Breast epithelium (tissue), 2 donors: Measurements from ENCODE around the genes FAM161A, WDPCP and MDH1.

DNA sequence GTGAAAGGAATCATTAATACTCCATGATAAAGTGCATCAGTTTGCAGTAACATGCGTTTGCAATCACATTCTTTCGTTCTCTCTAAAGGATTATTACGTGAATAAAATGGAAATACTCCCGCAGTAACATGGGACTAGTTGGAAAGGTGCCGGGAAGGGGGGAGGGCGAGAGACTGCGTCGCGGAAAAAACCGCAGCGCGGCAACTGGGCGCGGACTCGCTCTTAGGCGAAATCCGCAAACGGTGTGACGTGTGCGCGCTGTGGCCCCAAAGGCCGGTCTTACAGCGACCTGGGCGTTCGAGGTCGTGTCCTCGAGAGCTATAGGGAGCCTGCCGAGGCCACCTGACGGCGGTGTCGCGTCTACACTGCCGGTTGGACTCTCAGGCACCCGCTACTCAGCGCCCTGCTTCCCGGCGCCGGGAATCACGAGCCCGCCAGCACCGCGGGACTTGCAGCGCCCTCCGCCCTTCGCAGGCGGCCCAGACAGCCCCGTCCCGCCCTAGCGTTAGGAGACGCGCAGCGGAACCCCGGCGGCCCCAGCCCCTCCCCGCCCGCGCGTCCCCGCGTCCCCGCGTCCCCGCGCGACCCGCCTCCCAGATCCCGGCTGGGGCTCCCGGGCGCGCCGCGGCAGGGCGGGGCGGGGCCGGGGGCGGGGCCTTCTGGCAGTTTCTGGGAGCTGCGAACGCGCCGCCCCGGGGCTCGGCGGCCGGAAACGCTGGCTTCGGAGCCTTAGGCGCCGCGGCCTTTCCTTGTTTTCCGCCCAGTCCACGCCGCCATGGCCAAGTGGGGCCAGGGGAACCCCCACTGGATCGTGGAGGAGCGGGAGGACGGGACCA lies 15.0 kb downstream of the C2orf74 start:
- PRO-cap = bidirectional peak, plus-strand start at position 709 of the sequence, minus-strand start at position 481 of the sequence
- RAMPAGE, long total RNA, 2 experiments = no peak in any of the 2 experiments

GRCh38 chr2:61177600-61178175 lies 15.7 kb downstream of the C2orf74 start:
- PRO-cap = bidirectional peak, plus-strand start at chr2:61178104, minus-strand start at chr2:61178073
- RAMPAGE, long total RNA, 2 experiments = no peak in any of the 2 experiments

DNA sequence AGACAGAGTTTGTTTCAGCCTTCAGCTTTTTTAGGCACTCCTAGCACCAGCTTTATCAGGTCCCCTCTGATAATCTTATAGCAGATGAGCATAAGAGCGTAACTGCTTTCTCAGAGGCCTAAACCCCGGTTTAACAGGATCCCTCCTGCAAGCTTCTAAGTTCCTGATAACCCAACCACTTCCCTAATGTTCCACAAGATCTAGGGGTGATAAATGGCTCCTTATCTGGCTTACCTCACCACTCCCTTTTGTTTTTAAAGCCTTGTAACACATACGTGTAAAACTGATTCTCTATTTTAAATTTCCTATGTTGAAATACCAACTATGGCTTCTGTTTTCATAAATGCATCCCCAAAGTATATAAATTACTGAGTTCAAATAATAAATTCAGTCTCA lies 126.1 kb downstream of the C2orf74 start:
- PRO-cap = no peak
- RAMPAGE, long total RNA, 2 experiments = no peak in any of the 2 experiments

DNA sequence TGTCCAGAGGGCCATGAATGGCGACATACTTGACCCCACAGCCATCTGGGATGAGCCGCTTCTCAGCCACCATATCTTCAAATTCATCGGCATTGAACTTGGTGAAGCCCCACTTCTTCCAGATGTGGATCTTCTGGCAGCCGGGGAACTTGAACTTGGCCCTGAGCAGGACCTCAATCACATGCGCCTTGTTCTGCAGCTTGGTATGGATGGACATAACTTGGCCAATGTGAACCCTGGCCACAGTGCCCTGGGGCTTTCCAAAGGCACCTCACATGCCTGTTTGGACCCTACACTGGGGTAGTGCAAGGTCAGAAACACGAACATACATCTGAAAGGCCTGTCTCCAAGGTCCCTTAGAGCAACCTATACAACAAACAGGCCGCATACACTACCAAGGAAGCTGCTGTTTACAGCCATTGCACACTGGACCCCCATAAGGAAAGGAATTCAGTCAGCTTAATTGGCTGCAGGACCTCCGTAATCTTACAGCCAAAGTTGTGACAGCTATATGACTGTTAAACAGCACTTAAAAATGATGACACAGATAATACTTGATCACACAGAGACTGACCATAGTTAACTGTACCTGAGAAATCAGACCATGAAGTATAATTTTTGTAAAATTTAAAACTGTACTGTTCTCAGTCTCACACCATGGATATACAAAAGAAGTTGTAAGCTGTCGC lies 53.8 kb downstream of the USP34 start:
- PRO-cap = no peak
- RAMPAGE, long total RNA, 2 experiments = no peak in any of the 2 experiments

DNA sequence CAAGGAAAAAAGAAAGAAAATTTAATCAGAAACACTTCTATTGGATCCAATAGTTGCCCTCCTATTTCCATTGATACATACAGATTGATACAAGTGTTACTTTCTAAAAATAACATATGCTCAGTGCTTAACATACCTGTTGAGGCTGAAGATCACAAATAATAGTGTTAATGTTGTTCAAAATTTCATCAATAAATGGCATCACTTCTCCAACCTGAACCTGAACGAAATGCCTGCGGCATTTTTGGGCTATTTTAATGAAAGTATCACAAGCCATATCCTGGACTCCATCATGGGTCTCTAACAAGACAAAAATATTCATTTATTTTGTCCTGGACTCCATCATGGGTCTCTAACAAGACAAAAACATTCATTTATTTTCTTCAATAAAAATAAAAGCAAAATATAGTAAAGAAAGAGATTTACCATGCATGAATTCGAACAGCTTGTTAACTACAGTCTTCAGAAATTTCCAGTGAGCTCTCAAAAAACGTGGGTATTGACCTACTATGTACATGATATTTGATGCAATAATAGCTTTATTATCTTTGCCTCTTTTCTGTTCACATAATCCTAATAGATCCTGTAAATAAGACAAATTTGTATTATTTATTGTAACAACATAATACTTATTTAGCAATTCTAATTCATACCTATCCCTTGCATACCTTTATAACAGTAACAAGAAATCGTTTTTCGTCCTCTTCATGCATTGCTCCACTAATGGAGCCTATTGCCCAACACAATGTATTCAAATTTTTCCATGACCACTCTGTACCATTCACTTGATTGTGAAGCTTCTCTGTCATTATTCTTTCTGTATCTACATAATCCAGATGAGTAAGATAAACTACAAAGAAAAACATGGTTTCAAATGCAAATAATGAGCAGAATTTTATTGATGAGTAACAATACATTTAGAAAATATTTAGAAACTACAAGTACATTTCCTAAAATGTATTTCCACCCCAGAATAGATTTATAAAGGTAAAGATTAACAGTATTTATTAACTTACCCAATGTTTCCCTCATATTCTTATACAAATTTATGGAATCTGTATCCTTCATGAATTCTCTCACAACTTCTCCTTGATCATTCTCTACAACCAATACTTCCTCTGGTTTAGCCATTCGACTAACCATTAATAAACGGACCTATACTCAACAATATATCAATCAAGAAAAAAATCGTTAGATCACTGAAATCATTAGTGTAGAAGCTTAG lies 21.4 kb upstream of the USP34 start:
- PRO-cap = no peak
- RAMPAGE, long total RNA, 2 experiments = no peak in any of the 2 experiments

GRCh38 chr2:61535658-61536415 lies 2.3 kb downstream of the XPO1 start:
- PRO-cap = no peak
- RAMPAGE, long total RNA, 2 experiments = no peak in any of the 2 experiments

DNA sequence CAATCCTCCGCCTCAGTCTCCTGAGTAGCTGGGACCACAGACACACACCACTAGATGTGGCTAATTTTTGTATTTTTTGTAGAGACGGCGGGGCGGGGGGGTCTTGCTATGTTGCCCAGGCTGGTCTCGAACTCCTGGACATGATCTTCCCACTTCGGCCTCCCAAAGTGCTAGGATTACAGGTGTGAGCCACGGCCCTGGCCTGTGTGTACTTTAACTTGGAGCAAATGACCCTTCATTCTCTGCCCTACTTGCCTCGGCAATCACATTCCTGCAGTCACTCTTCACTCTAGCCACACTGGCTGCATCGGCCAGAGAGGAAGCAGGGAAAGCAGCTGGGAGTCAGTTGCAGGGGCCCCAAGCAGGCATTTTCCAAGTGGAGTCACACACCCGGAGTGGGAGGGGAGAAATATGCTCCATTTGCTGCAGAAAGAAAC lies 37.3 kb downstream of the FAM161A start:
- PRO-cap = no peak
- RAMPAGE, long total RNA, 2 experiments = no peak in any of the 2 experiments

- PRO-cap = bidirectional peak, plus-strand start at chr2:61853881, minus-strand start at chr2:61853830
- RAMPAGE, long total RNA, 2 experiments = start-site peak on the minus strand in 1 of 2 experiments, at chr2:61854029-61854060 at its widest, 26 reads per replicate
These were observed at the start of gene FAM161A for GRCh38 chr2:61853626-61854335. Gene FAM161A (minus strand): TSS chr2:61854060.

GRCh38 chr2:61855304-61855758 lies 1.5 kb upstream of the FAM161A start:
- PRO-cap = no peak
- RAMPAGE, long total RNA, 2 experiments = no peak in any of the 2 experiments

- PRO-cap = no peak
- RAMPAGE, long total RNA, 2 experiments = no peak in any of the 2 experiments
These were observed 392 bp upstream of the TMEM17 start for GRCh38 chr2:62506449-62506724.

- PRO-cap = no peak
- RAMPAGE, long total RNA, 2 experiments = no peak in any of the 2 experiments
These were observed 64.1 kb upstream of the EHBP1 start for GRCh38 chr2:62641222-62641975.

DNA sequence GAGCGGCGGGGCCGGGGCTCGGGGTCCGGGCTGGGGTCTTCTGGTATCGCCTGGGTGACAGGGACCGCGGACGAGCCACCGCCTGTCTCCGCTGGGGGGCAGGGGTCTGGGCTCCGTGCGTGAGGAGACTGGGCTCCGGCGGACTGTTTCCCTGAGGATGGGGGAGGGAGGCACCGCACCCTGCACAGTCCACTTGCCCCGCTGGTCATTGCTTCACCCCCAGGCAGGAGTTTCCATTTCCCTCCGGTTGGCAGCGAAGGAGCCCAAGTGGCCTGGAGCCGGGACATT lies 509 bp downstream of the EHBP1 start:
- PRO-cap = no peak
- RAMPAGE, long total RNA, 2 experiments = no peak in any of the 2 experiments

GRCh38 chr2:63046748-63048023 lies 3.4 kb upstream of the OTX1 start:
- PRO-cap = no peak
- RAMPAGE, long total RNA, 2 experiments = no peak in any of the 2 experiments

- PRO-cap = no peak
- RAMPAGE, long total RNA, 2 experiments = no peak in any of the 2 experiments
These were observed 168.2 kb downstream of the OTX1 start for GRCh38 chr2:63218805-63219335.

DNA sequence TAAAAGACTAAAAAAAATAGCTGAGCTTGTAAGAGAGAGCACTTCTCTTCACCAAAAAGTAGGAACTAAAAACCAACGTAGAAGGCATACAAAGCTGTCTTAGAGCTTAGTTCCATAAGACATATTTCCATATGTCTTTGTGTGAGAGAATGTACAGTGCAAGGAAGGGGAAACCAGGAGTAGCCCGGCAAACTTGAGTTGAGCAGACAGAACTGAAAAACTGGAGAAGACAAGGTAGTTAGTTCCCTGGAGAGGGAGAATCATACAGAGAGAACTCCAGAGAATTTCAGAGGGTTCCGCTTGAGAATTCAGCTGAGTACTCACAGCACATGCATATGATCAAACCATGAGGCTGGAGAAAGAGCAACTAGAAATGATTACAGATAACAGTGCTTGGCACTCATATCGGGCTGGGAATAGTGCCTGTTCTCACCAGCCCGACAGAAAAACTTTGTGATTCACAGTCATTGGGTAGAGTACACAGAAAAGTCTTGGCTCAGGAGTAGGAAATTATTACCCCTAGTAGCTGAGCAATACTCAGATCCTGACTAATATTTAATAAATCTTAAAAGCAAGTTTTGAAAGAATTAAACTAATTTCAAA lies 7.1 kb downstream of the WDPCP start:
- PRO-cap = no peak
- RAMPAGE, long total RNA, 2 experiments = no peak in any of the 2 experiments

- PRO-cap = bidirectional peak, plus-strand start at chr2:63588573, minus-strand start at chr2:63588494; bidirectional peak, plus-strand start at chr2:63588968, minus-strand start at chr2:63588733
- RAMPAGE, long total RNA, 2 experiments = no peak in any of the 2 experiments
These were observed at the start of gene WDPCP for GRCh38 chr2:63587802-63588881. Gene WDPCP (minus strand): TSS chr2:63588477.

GRCh38 chr2:63588882-63589641 lies at the start of gene MDH1:
Gene MDH1 (plus strand): TSS chr2:63588963.
- PRO-cap = bidirectional peak, plus-strand start at chr2:63588968, minus-strand start at chr2:63588733
- RAMPAGE, long total RNA, 2 experiments = start-site peak on the plus strand in 2 of 2 experiments, at chr2:63588958-63589004 at its widest, 448 to 1,100 reads per replicate

DNA sequence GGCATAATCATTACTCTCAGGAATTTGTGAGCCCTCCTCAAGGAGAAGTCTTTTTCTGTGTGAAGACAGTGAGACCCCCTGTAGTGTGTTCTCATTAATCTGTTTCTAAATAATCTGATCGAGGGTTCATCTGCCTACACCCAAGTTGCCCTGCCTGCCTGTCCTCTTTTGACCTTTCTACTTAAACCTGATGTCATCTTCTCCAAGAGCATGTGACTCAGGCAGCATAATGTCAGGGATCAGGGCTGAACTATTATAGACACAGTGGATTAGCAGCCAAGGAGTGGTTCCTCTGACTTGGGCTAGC lies 123.9 kb downstream of the MDH1 start:
- PRO-cap = no peak
- RAMPAGE, long total RNA, 2 experiments = no peak in any of the 2 experiments

DNA sequence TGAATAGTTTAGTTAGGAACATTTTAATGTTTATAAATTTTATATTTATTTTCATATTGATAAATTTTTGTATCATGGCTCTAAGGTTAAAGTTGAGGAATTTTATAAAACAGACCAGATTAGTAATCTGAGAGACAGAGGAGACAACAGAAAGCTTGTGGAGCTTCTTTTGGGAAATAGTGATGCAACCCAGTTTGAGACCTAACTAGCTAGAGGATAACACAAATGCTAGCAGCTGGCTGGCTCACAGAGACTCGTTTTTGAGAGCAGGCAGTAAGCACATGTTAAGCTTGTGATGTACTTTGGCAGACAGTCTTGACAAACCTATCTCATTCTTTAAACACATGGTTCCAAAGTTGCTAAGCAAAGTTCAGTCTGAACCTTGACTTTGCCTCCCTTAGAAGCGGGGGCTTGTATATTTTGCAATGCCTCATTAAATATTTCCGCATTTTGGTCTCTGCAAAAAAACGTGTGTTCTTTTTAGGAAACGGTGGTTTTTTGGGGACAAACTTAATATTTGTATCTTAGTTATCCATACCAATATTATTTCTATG lies 21.4 kb upstream of the UGP2 start:
- PRO-cap = no peak
- RAMPAGE, long total RNA, 2 experiments = no peak in any of the 2 experiments

DNA sequence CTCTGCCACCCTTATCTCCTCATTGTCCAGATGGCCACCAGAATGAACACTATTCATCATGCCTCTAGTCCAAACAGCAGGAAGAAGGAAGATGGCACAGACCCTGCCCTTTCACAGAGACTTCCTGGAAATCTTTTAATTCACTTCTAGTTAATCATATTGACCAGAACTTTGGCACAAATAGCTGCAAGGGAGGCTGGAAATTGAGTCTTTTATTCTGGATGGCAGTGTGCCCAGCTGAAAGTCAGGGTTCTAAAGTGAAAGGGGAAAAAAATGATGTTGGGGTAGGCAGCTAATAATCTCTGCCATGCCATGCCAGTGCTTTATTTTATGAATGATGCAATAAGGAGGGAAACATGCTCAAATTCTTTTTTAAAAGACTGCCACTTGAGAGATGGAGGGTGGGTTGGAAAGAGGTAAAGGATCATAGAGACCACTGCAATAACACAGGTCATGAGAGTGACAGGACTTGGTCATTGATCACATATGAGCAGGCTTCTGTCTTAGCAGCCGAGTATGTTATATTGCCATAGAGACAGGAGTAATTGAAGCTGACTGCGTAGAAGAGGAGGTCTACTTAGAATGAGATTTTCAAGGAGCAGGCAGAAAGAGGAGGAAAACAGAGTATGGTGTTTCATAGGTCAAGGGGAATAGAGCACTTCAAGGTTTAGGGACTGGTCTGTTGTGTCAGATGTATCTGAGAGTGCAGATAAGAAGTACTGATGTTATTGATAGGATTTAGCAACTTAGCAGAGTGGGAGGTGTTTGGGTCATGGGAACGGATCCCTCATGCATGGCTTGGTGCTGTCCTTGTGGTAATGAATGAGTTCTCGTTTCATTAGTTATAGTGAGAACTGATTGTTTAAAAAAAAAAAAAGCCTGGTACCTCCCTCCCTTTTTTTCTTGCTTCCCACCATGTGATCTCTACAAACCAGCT lies 32.5 kb downstream of the UGP2 start:
- PRO-cap = no peak
- RAMPAGE, long total RNA, 2 experiments = no peak in any of the 2 experiments